GM19239 (cell line): ENCODE data around the genes DDX42, FTSJ3, CD79B and MILR1.

GRCh38 chr17:62616275-62616678 is 11.2 kb upstream of the MRC2 start:
- RRBS = no CpG with 5 or more reads among the region's 10 CpGs

DNA sequence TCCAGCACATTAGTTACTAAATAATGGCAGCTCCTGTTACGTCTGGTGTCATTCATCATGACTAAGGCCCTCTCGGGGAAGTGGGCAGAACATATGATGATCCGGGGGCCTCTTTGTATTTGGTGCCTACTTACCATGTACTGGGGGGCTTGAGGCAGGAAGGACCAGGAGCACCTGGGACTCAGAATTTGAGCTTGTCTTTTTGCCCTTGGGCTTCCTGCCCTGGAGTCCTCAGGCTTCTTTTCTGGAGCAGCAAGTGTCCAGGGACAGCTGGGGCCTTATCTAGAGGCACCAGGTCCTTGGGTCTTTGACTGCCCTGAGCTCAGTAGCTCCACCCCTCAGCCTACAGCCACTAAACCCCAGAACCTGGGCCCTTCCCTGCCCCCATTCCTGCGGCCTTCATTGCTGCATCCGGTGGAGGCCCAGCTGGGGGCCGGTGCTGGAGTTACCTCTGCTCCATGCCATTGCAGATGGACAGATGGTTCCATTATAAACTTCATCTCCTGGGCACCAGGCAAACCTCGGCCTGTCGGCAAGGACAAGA is 54.0 kb downstream of the MRC2 start:
- RRBS = no CpG with 5 or more reads among the region's 8 CpGs

DNA sequence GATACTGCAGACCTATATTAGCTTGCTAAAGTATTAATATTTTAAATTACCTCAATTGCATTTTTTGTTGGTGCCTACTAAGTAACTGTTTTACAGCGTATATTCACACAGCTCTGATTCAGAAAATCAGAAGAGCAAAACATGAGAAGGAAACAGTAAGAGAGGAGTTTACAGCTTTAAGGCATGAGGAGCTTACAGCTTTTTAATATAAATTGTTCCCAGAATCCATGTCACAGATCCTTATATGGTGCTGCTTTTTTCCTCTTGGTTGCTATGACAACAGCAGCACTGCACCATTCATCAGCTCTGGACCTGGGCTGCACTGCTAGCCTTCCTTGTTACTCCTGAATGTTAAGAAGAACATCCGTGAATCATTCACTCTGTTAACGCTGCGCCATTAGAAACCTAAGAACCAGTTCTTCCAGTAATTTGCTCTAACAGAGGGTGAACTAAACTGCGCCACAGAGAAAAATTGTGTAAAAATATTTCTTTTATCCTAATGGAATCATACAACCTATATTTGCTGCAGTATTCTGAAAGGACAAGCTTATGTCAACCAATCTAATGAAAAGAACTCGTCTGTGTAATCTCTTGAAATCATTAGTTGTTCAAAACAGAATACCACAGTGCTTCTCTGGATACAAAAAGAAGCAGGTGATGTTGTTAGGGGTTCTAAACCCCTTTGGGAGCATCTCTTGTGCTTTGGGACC is 151.0 kb downstream of the TANC2 start:
- RRBS = no CpG with 5 or more reads among the region's 6 CpGs

- RRBS = no CpG with 5 or more reads among the region's 24 CpGs
These were observed 13.9 kb downstream of the CYB561 start for GRCh38 chr17:63431784-63432964.

GRCh38 chr17:63474552-63475253 is 2.2 kb upstream of the ACE start:
- RRBS = no CpG with 5 or more reads among the region's 10 CpGs

- RRBS = no CpG with 5 or more reads among the region's 3 CpGs
These were observed 9.5 kb downstream of the TACO1 start for GRCh38 chr17:63610131-63610706.

- RRBS = no CpG with 5 or more reads among the region's 21 CpGs
These were observed 6.3 kb downstream of the LIMD2 start for GRCh38 chr17:63693349-63694266.

DNA sequence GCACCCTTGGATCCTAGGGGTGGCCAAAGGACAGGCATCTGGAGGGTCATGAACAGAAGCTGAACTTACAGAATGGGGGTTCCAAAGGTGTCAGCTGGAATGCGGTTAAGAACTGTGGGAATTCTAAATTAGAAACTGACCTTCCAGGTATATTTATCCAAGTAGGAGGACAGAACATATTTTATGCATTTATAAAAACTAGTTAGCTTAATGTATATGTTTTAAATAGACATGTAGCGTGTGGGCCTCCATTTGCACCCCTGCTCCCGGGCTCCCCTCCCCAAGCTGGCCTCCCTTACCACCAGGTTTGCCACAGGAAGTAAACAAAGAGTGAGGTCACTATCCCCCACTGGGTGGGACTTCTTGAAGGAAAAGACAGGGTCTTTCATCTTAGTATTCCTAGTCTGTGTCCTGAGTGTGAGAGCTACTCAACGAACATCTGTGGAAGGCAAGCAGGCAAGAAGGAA is 6.3 kb upstream of the LIMD2 start:
- RRBS = no CpG with 5 or more reads among the region's 4 CpGs

GRCh38 chr17:63773966-63774748 is at the start of gene DDX42:
DDX42 (plus strand) TSS chr17:63774170.
- RRBS = 6% methylated on average over 5 of the region's 71 CpGs

DNA sequence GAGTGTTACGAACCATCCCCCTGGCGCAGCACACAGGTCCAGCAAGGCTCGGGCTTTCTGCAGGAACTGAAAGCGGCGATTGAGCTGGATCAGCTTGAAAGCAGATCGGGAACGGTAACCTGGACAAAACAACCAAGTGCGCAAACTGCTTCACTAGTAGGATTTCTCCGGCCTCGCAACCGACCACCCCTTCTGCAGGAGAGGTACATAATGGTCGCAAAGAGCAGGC is 763 bp upstream of the PSMC5 start:
- RRBS = 2% methylated on average over 4 of the region's 12 CpGs

DNA sequence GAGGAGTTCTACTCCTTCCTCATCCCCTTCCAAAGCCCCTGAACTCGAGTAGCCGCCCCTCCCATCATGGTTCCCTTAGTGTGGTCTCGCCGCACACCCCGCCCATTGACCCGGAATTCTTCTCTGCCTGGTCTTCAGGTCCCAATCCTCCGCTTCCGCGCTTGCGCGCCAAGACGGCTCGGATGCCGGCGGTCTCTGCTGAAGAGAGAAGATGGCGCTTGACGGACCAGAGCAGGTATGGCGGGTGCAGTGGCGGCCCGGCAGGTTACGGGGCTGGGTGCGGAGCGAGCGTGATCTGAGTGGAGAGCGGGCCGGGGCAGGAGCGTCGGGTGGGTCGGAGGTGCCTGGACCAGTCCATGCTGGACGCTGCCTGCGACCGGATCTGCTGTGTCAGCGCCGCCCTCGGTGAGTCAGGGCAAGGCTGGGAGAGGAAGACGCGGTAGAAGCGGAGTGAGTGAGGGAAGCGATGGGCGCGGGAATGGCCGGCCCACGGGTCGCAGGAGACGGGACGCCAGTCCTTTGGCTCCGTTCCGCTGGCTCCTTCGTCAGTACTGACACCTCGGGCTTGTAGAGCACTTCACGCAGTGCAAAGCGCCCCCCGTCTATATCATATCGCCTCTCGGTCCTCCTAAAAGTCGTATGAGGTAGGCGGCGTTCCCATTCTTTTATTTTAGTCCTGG is at the start of gene FTSJ3:
Gene FTSJ3, minus strand, starts transcription at position 384 of the 680 bp plus-strand sequence.
- RRBS = 1% methylated on average over 28 of the region's 58 CpGs

- RRBS = no CpG with 5 or more reads among the region's 5 CpGs
These were observed 3.2 kb downstream of the SMARCD2 start for GRCh38 chr17:63839194-63839843.

GRCh38 chr17:63931911-63932575 is at the start of gene CD79B:
CD79B (minus strand) TSS chr17:63932331.
- RRBS = 4% methylated on average over 3 of the region's 20 CpGs

DNA sequence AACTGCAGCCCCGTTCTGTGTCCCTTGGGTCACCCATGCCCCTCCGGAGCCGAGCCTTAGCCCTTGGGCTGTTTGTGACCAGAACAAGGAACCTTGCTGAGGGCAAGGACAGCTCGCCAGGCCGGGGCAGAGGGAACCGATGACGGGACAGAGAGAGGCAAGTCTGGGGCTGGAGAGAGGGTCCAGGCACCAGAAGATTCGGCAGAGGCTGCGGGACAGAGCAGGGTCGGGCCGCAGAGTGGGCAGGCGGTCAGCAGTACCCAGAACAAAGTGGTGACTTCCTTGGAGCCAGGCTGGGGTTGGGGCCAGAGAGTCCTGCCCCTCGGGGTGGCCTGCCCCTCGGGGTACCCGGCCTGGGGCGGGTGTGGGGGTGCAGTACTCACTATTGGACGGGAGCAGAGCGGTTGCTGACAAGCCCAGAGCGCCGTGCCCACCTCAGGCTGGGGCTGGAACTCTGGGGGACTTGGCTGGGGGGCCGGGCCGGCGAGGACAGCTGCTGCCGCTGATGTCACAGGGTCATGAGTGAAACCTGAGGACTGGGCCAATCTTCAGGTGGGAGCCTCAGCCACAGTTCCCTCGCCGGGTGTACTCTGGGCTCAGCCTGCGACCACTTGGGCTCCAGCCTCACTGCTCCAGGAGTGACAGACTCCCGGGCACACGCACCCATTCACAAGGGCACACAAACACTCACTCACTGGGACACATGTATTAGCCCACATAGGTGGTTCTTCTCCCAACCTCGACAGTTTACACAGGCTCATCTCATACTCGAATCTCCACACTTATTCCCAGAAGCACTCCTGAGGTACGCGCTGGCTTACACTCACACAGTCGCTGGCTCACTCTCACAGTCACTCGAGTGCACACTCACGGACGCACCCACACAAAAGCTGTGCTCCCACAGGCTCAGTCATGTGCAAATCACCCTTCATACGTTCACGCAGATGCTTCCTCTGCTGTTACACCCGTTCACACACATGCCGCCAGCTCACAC is 8.9 kb upstream of the PRR29 start:
- RRBS = 73% methylated on average over 8 of the region's 41 CpGs

DNA sequence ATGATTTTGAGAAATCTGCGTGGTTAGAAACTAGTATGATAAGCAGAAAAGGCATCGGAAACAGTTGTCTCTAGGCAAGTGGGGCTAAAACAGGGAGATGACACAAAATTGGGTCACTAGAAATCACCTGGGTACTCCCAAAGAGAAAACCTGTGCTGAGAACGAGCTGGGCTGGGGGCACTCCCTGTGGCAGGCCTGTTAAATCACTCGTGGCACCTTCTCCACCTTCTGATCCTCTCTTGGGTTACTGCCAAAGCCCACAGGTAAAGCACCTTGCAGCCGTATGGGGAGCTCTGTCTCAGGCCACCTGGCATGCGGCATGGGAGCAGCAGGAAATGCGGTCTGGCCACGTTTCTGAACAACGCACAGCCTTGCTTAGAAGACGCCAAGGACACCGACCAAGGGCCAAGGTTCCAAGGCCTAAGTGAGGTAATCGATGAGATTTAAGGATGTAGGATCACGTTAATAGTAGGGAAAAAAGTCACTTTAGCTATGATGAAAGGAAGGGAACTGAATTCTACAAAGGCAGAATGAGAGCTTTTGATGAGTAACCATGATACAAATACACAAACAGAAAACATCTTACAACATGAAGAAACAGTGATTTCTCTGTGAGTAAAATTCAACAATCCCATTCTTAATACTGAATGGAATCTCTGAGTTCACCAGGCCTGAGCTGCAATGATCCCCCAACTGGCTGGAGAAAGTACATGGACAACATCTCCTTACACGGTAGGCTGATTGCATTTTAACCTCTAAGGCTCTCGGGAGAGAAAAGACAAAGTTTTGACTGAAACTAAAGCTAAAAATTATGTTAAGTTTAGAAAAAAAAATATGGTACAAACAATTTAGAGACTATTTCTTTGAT is 21.7 kb upstream of the ICAM2 start:
- RRBS = no CpG with 5 or more reads among the region's 15 CpGs

- RRBS = no CpG with 5 or more reads among the region's 8 CpGs
These were observed 1.6 kb downstream of the ERN1 start for GRCh38 chr17:64128271-64128746.

GRCh38 chr17:64147188-64147909 is 17.4 kb upstream of the ERN1 start:
- RRBS = no CpG with 5 or more reads among the region's 12 CpGs

DNA sequence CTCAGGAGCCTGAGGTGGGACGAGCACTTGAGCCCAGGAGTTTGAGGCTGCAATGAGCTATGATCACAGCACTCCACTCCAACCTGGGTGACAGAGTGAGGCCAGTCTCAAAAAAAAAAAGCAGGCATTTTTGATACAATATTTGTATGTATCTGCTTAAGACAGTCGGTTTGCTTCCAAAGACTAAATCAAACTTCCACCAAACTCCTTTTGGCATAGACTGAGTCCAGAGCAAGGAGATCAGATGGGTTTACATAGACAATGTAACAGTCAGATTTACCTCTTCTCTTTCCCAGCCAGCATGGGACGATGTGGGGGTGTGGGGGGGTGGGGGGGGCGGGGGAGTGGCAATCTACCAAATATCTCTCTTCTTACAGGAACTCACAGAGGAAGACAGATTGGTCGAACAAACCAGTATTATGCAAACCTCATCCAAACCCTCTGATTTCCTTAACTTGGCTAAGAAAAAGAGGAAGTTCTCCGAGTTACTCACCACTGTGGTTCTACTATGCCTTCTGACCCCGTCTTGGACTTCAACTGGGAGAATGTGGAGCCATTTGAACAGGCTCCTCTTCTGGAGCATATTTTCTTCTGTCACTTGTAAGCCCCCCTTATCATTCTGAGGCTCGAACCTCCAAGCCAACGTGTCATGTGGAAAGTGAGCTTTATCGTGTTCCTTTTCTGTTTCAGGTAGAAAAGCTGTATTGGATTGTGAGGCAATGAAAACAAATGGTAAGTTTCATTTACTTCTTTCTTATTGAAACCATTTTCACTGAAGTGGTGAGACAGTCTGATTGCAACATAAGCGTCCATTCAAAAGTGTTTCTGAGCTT is at the start of gene MILR1:
Gene MILR1, plus strand, starts transcription at position 492 of the 833 bp plus-strand sequence.
- RRBS = no CpG with 5 or more reads among the region's 11 CpGs

DNA sequence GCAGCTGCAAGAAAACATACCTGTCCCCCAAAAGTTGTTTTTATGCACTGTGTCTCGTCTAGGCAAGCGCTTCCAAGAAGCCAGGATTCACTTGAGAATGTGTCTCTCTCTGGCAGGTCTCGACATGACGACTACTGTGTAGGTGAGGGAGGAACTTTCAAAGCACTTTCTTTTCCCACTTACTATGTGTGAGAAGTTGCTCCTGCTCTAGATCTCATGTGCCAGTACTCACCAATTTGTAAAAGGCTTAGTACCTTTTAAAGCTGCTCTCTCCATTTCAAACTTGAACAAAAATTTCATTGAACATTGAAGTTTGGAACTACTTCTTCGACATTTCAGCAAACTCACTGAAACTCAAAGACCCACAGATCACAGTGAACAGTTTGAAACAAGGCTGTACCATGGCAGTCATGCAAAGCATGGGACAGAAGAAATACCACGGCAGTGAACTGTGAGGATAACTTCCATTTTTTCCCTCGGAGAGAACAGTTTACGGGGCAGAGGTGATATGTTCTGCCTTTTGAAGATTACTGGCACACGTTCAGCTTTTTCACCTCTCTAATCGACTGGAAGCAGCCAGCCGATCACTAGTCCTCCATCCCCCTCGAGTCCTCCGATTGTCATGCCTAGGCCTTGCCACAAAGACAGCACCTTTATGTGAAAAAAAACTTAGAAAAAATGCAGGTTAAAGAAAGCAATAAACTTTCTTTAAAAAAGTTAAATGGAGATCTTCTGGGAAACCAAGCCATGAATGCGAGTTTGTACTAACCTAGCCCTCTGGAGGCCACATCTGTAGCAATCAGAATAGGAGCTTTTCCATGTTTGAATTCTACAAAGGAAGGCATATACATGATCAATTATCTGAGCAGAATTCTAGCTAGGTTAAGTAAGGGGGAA is 4.6 kb downstream of the DDX5 start:
- RRBS = no CpG with 5 or more reads among the region's 14 CpGs

GRCh38 chr17:64507258-64508106 is 705 bp downstream of the CEP95 start:
- RRBS = no CpG with 5 or more reads among the region's 27 CpGs